Transverse colon (tissue), 4 donors: Measurements from ENCODE around the gene RFPL2.

GRCh38 chr22:32204438-32205452, at the start of gene RFPL2:
TSS of gene RFPL2 (minus strand) at chr22:32205073.
- PRO-cap = no peak
- RAMPAGE, long total RNA, 4 experiments = no peak in any of the 4 experiments

GRCh38 chr22:32206873-32207381, 2.1 kb upstream of the RFPL2 start:
- PRO-cap = no peak
- RAMPAGE, long total RNA, 4 experiments = no peak in any of the 4 experiments

- PRO-cap = bidirectional peak, plus-strand start at chr22:32622217, minus-strand start at chr22:32622124
- RAMPAGE, long total RNA, 4 experiments = no peak in any of the 4 experiments
Measured at GRCh38 chr22:32621820-32622415, 147.3 kb downstream of the FBXO7 start.

GRCh38 chr22:32788820-32789521, 12.5 kb upstream of the TIMP3 start:
- PRO-cap = no peak
- RAMPAGE, long total RNA, 4 experiments = no peak in any of the 4 experiments

GRCh38 chr22:32811958-32812941, 10.7 kb downstream of the TIMP3 start:
- PRO-cap = no peak
- RAMPAGE, long total RNA, 4 experiments = no peak in any of the 4 experiments

GRCh38 chr22:32839495-32840522, 38.3 kb downstream of the TIMP3 start:
- PRO-cap = no peak
- RAMPAGE, long total RNA, 4 experiments = start-site peak on the plus strand in 1 of 4 experiments, at chr22:32839472-32839734 at its widest, 6 reads per replicate

DNA sequence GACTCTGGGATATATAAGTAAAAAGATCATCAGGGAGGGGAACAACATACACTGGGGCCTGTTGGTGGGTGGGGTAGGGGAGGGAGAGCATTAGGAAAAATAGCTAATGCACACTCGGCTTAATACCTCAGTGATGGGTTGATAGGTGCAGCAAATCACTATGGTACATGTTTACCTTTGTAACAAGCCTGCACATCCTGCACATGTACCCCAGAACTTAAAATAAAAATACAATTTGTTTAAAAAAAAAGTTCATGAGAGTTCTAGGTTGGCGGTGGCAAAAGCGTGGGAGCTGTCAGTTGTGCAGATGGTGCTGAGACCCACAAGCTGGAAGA, 40.1 kb downstream of the TIMP3 start:
- PRO-cap = no peak
- RAMPAGE, long total RNA, 4 experiments = no peak in any of the 4 experiments

GRCh38 chr22:32845510-32846091, 44.1 kb downstream of the TIMP3 start:
- PRO-cap = no peak
- RAMPAGE, long total RNA, 4 experiments = no peak in any of the 4 experiments

DNA sequence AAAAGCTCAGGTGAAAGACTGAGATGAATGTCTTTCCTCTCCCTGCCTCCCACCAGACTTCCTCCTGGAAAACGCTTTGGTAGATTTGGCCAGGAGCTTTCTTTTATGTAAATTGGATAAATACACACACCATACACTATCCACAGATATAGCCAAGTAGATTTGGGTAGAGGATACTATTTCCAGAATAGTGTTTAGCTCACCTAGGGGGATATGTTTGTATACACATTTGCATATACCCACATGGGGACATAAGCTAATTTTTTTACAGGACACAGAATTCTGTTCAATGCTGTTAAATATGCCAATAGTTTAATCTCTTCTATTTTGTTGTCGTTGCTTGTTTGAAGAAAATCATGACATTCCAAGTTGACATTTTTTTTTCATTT, 58.6 kb downstream of the TIMP3 start:
- PRO-cap = no peak
- RAMPAGE, long total RNA, 4 experiments = no peak in any of the 4 experiments

GRCh38 chr22:32880919-32881730, 79.6 kb downstream of the TIMP3 start:
- PRO-cap = no peak
- RAMPAGE, long total RNA, 4 experiments = no peak in any of the 4 experiments

- PRO-cap = no peak
- RAMPAGE, long total RNA, 4 experiments = no peak in any of the 4 experiments
Measured at GRCh38 chr22:33276767-33277381, 218.7 kb upstream of the SYN3 start.

DNA sequence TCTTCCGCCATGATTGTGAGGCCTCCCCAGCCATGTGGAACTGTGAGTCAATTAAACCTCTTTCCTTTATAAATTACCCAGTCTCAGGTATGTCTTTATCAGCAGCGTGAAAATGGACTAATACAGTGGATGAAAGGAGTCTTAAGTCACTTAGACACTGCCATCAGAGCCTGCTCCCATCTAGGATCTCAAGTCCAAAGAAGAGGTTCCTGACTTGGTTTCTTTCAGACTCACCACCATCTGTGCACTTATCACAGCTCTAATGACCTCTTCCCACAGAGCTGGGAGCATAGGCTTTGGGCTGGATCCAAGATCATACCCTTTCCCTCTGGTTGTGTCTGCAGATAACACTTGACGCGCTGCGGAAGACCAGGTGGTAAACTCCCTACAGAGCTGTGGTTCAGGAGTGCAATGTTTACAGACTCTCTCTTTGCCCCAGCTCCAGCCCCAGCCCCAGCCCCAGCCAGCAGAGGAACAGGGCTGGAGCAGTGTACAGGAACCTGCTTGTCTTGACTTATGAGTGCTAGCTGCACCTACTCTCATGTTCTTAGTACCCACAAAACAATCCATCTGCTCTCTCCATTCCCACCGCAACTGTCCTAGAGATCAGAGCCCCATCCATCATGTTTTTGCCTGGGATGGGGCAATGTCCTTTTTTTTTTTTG, 274.3 kb upstream of the SYN3 start:
- PRO-cap = no peak
- RAMPAGE, long total RNA, 4 experiments = start-site peak on the minus strand in 1 of 4 experiments, centred at position 398 of the sequence, 5 reads per replicate

DNA sequence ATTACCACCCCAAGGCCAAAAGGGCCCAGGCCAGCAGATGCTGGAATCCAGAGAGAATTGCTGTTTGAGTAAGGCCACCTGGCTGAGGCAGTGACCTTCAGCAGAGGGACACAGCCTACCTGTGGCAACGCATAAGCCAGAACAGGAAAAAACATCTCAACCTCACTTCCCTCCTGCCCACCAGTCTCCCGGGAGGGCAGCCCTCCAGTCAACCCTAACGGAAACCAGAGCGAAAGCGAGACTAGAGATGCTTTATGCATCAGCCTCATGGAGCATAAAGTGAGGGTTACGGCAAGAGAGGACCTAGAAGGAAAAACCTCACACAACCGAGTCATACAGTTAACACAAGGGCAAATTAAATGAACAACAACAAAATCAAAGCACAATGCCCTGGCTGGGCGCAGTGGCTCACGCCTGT, 352.2 kb downstream of the LARGE1 start:
- PRO-cap = no peak
- RAMPAGE, long total RNA, 4 experiments = no peak in any of the 4 experiments

DNA sequence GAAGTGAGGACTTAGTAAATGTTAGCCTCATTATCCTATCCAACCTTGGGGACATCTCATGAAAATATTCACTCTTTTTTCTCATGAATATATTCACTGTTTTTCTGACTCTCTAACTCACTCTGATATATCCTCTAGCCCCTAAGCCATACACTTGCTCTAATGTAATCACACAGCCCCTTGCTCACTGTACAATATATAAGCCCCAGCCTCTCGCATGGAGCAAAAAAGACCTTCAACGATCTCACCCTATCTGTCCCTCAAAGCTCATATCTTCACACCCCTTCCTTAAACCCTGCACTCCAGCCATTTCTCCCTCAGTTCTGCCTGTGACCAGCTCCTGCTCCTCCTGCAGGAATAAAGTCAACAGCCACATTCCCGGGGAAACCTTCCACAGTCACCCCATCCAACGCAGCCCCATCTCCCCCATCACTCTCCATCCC, 306.0 kb downstream of the LARGE1 start:
- PRO-cap = no peak
- RAMPAGE, long total RNA, 4 experiments = start-site peak on the minus strand in 1 of 4 experiments, centred at position 406 of the sequence, 7 reads per replicate

GRCh38 chr22:33658814-33659008, 261.6 kb downstream of the LARGE1 start:
- PRO-cap = no peak
- RAMPAGE, long total RNA, 4 experiments = no peak in any of the 4 experiments

- PRO-cap = bidirectional peak, plus-strand start at chr22:33870132, minus-strand start at chr22:33870030
- RAMPAGE, long total RNA, 4 experiments = no peak in any of the 4 experiments
Measured at GRCh38 chr22:33869865-33870276, 50.4 kb downstream of the LARGE1 start.

GRCh38 chr22:33873046-33873583, 47.2 kb downstream of the LARGE1 start:
- PRO-cap = no peak
- RAMPAGE, long total RNA, 4 experiments = no peak in any of the 4 experiments

GRCh38 chr22:33901136-33901490, 19.2 kb downstream of the LARGE1 start:
- PRO-cap = no peak
- RAMPAGE, long total RNA, 4 experiments = no peak in any of the 4 experiments

DNA sequence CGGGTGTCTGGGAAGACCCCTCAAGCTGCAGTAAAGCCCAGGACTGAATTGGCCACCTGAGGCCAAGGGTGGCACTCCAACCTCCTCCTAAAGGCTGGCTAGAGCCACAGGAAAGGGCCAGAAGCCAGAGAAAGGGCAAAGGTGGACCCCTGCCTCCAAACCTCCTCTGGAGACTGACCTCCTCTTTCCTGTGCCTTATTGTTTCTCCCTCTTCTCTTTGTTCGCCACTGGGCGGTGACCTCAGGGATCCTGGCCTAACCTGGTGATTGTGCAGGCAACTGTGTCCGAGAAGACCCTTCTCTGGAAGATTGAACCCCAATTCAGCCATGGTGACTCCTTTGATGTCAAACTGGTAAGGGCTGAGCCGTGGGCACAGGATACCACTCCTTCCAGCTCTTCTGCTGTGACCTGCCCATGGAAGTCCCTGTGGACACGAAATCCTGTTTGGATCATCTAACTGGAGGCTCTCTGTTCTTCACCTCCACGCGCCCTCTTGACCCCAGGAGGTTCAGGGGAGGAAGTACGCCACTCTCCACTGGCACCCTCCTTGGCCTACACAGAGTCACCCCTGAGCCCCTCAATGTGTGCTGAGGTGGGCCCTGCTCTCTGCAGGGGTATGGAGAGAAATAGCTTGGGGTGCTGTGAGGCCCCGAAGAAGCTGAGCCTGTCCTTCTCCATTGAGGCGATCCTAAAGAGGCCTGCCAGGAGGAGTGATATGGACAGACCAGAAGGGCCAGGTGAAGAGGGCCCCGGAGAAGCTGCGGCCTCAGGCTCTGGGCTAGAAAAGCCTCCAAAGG, 748 bp downstream of the ISX start:
- PRO-cap = bidirectional peak, plus-strand start at position 227 of the sequence, minus-strand start at position 168 of the sequence; unidirectional peak, plus-strand start at position 505 of the sequence
- RAMPAGE, long total RNA, 4 experiments = start-site peak on the plus strand in 1 of 4 experiments, centred at positions 213 to 719 of the sequence, 16 to 159 reads per replicate

DNA sequence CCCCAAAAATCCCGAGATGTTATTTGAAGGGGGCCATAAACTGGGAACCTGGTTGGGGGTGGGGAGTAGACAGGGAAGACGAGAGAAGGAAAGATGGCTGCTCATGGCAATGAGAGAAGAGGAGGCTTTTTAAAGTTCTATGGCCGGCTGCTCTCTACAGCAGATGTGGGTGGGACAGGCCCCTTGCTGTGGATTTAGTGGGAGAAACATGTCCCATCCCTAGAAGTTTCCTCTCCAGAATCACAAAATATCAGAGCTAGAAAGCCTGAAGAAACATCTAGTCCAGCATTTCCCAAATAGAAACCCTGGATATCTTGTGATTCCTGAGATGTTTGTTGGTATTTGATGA, 38.1 kb downstream of the ISX start:
- PRO-cap = unidirectional peak, plus-strand start at position 72 of the sequence
- RAMPAGE, long total RNA, 4 experiments = no peak in any of the 4 experiments